Measurements from ENCODE around the genes CENPU and CCDC110.

DNA sequence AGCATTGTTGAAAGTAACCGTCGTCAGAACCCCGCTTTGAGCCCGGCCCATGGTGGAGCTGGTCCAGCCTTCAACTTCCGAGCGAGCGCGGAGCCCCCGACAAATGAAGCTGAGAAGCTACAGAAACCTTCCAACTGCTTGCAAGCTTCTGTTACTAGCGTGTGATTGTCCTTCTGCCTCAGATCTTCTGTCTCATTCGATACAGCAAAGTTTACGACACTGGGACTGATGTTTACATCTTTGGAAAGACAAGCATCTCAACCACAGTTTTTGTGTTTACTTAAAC, 112.0 kb downstream of the STOX2 start:
- RRBS: no CpG with 5 or more reads among the region's 12 CpGs

DNA sequence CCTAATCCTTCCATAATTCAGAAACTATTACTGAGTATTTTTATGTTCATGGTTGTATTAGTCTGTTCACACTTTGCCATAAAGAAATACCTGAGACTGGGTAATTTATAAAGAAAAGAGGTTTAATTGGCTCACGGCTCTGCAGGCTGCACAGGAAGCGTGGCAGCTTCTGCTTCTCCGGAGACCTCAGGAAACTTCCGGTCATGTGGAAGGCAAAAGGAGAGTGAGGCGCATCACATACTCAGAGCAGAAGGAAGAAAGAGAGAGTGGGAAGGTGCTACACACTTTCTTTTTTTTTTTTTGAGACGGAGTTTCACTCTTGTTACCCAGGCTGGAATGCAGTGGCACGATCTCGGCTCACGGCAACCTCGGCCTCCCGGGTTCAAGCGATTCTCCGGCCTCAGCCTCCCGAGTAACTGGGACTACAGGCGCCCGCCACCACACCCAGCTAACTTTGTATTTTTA, 115.8 kb upstream of the ENPP6 start:
- RRBS: no CpG with 5 or more reads among the region's 16 CpGs

DNA sequence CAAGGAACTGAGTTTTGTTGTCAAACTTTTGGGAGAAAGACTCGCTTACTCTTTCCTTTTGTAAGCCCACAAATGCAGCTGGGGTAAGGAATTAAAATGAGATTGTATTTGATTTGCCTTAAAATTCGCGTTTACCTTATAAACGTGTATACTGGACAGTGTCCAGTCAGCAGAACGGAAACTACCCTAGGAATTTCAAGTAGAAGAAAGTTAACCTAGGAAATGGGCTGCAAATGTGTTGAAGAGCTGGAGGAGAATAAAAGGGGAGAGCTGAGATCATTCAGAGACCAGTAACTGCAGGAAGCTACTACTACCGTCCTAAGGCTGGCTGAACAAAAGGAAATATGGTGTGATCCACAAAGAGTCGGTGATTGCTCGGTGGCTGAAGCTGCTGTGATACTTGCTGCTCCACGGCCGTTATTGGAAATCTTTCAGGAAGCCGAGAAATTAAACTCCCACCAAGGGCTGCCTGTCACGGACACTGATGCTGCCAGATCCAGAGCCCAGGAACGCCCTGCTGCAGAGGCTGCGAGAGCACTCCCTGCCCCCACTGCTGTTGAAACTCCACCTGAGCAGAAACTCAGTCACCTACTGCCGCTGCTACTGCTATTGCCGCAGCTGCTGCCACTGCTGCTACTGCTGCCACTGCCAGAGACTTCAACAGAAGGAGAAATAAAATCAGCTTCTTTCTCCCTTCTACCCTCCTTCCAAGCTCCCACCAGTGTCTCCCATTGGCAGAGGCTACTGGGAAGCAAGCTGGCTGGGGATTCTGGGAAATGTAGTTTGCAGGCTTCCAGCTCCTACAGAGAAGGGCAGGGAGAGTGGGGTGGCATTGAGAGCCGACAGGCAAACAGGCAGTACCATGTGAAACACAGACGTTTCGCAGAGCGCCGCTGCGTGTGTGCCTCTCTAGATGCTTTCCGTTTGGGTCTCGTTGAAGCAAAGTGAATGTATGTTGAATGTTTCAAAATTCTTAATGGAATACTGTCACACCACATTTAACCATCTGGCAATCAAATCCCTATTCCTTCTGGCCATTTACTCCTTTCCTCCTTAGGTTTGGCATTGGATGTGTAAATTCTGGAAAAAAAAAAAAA, 125.9 kb upstream of the ENPP6 start:
- RRBS: no CpG with 5 or more reads among the region's 24 CpGs

DNA sequence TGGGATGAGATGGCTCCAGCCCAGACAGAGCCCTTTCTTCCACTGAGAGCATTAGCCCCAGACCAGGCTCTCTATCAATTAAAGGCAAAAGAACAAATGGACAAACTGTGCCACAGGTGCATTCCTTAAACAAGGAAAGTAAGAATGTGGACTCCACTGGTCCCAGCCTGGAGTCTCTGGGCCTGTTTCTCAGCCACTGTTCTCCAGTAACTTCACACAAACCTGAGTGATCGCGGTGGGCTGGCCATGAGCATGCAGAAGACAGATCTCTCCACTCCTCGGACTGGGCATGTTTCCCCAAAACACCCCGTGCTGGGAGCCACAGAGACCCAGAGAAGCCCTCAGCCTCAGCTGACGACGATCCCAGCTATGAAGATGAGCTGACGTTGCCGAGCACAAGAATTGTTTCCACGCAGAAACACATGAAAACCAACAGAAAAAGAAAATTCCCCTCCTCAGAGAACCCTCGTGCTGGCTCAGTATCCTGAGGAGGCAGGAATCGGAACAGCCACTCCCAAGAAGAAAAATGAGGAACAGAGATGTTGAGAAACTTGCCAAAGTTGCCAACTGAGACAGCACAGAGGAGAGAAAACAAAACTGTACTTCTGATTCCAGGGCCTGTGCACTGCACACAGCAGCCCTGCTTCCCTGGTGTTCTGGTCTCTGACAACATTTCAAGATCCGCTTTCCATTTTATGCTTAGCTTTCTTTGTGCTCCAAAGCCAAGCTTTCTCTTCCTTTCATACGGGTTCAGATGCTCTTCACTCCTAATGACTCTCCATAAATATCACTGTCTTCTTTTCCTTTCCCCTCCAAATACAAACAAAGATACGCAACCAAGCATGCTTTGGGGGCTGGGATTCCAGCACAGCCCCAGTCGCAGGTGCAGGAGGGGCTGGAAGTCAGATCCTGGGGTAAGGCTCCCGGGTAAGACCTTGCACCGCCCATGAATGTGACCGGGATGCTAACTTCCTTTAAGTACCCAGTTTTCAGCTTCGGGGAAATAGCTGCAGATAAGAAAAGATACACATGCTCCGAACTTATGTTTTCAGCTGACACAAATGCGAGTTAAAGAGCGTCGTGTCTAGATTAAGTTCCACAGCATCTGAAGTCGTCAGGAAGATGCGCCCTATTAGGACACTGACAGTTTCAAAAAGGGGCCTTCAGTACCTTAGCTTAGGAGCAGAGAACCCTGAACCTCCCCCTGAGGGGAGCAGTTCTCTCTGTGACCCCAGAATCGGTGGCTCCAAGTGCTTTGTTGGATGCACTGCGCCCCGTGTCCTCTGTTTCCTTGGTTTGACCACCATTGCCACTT, 81.3 kb downstream of the IRF2 start:
- RRBS: no CpG with 5 or more reads among the region's 28 CpGs

GRCh38 chr4:184457933-184458748, 16.2 kb downstream of the IRF2 start:
- RRBS: no CpG with 5 or more reads among the region's 7 CpGs

GRCh38 chr4:184680677-184681099, 31.1 kb downstream of the PRIMPOL start:
- RRBS: no CpG with 5 or more reads among the region's 9 CpGs

- RRBS: 1% methylated on average over 22 of the region's 71 CpGs
These were observed at the start of gene CENPU for GRCh38 chr4:184733618-184734663. Gene CENPU (minus strand): TSS chr4:184734096.

DNA sequence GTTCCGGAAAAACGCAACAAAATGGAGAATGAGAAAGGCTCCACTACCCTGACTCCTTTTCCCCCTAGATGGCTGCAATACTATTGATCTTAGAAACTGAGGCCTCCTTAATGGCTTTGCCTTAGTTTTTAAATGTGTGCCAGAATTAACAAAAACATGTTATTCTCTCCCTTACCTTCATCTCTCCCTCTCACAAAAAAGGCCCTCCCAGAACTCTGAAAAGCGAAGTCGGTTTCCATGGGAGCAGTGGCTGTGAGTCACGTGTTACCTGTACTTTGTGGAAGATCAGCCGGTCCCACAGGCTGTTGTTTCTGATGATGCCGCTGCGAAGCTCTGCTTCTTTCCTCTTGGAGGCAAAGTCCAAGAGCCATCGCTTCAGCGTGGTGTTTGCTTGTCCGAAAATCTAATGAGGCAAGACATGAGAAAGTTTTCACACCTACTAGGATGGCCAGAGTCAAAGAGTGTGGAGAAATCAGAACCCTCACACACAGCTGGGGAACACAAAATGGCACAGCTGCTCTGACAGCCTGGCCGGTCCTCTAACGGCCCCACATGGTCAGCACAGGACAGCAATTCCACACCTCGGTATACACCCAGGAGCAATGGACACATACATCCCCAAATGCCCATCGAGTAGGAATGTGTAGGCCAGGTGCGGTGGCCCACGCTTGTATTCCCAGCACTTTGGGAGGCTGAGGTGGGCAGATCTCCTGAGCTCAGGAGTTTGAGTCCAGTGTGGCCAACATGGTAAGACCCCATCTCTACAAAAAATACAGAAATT, 32.6 kb upstream of the CENPU start:
- RRBS: no CpG with 5 or more reads among the region's 17 CpGs

DNA sequence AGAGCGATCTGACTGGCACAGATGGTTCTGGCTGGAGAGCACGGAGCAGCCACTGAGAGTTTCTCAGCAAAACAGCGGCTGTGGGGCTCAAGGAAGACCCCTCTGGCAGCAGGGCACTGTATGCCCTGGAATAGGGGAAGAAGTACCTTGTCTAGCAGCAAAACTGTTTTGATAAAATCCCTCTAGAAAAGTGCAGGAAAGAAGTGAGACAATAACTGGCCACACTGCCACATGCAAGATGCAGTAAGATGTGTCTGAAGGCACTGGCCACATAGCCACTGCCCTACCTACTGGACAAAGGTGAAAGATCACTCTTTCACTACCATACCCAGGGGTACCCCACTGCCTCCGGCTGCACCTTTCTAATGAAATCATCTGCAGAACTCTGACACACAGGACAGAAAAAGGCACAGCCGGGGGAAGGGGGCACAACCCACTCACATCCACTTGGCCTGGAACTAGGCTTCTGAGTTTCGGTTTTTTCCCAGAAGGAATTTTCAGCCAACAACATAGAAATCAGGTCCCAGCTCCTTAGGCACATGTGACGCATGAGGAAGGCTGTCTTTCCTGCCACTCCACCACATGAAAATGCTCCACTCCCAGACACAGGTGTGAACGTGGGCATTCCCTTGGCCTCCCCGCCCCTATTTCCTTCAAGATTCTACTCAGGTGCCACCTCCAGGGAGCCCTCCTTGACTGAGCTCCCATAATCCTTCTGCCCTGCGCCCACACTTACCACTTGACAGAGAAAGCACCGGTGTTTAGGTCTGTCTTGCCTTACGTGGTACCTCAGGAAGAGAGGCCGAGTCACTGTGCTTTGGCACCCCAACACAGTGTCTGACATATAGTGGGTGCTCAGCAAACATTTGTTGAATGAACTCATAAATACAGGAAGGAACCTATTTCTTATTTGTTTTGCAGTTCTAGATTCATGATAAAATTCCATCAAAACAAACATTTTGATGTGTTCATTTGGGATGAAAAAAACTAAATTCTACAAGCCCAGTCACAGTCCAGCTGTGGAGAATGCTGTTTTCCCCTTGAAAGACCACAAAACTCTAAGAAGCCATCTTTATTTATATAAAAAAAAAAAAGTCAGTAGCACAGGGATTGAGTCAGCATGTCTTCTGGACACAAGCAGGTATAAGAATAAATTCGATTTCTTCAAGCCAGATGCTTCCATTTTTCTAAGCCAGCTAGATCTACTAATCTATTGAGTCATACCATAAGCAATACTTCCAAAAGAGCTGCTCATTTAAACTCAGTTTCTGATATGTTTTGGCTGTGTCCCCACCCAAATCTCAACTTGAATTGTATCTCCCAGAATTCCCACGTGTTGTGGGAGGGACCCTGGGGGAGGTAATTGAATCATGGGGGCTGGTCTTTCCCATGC, 44.5 kb upstream of the CENPU start:
- RRBS: no CpG with 5 or more reads among the region's 15 CpGs

GRCh38 chr4:184782698-184783305, 43.0 kb downstream of the ACSL1 start:
- RRBS: no CpG with 5 or more reads among the region's 16 CpGs

DNA sequence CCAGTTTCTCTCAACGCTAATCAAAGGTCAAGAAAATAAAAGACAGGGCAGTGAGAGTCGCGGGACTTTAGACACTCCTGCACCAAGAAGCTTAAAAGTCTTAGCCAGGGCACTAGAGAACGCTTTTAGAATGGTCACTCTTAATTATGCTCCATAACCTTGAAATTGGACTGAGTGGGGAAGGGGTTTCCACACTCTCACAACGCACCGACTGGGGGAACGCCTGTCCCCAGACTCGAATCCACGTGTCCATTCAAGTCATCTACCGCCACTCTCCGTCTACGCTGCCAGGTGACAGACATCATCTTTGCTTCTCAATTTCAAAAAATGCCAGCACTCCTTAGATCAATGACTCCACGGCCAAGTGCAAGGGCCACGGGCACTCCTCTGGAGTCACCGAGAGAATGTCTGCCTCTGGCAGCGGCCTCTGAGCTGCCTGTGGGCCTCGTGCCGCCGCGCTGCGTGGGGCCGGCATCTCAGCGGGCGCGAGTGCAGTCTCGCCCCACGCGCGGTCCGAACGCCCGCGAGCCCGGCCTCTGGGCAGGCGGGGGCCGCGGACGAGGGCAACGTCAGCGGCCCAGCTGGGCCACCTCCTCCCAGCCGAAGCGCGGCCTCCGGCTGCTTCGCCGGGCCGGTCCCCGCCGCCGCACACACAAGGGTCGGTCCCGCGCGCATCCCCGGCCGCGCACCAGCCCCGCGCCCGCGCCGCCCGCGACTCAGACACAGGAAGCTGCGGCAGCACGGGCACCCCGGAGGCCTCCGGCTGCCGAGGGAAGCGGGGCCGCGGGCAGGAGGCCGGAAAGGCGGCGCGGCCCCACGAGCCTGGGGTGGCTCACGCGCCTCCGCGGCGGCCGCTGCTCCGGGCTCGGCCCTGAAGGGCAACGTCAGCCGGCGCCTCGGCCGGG, 558 bp downstream of the ACSL1 start:
- RRBS: 2% methylated on average over 59 of the region's 90 CpGs

DNA sequence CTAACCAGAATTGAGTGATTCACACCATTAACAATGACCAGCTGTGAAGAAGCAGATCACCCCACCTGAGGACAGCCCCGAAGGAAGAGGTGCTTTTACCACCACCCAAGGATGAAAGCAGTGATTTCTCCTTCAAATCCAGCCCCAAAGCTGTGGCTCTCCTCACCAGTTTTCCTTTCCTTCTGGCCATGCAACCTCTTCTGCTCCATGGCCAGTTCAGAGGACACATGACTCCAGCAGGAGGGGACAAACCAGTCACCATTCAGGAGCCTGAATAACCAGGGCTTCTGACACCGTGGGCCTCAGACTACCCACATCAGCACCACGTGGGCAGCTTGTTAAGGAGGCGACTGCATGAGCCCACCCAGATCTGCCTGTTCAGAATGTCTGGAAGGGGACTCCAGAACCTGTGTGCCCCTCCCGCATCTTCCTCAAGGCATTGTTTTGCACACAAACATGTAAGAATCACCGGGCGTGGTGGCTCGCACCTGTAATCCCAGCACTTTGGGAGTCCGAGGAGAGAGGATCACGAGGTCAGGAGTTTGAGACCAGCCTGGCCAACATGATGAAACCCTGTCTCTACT, 21.1 kb upstream of the ACSL1 start:
- RRBS: no CpG with 5 or more reads among the region's 10 CpGs

DNA sequence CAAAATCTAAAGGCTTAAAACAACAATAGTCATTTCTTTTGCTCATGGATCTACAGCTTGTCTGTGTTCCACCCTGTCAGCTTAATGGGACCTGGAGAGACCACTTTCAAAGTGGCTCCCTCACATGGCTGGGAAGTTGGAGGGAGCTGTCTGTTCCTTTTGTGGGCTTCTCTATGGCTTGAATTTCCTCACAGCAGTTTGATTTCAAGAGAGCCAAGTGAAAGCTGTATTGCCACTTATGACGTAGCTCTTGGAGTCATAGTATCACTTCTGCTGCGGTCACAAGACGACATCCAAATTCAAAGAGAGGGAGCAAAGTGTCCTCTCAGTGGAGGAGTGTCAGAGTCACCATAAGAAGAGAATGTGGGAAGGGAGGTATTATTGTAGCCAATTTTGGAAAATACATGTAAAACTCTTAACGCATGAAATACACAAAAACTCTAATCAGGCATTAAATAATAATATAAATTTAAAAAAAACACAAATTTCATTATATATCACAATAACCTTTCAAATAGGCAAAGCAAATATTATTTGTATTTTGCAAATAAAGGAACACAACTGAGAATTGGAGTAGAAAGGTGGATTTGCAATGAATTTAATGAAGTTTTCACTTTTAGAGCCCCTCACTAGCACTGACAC, 22.9 kb upstream of the ACSL1 start:
- RRBS: no CpG with 5 or more reads among the region's 4 CpGs

DNA sequence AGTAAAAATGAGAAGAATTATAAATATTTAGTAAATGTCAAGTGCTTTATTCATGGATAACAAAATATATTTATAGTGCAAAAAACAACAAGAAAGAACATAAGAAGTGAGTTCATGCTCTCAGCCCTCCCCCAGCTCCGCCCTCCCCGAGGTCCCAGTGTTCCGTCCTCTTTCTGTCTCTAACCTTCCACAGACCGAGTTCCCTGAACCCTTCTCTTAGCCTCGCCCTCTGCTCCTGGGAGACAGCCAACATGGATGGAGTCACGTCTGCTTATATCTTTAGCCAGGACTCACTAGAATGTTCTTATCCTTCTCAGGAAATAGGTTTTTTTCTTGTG, 40.1 kb upstream of the HELT start:
- RRBS: no CpG with 5 or more reads among the region's 6 CpGs

GRCh38 chr4:185005026-185005570, 13.2 kb upstream of the HELT start:
- RRBS: no CpG with 5 or more reads among the region's 23 CpGs

DNA sequence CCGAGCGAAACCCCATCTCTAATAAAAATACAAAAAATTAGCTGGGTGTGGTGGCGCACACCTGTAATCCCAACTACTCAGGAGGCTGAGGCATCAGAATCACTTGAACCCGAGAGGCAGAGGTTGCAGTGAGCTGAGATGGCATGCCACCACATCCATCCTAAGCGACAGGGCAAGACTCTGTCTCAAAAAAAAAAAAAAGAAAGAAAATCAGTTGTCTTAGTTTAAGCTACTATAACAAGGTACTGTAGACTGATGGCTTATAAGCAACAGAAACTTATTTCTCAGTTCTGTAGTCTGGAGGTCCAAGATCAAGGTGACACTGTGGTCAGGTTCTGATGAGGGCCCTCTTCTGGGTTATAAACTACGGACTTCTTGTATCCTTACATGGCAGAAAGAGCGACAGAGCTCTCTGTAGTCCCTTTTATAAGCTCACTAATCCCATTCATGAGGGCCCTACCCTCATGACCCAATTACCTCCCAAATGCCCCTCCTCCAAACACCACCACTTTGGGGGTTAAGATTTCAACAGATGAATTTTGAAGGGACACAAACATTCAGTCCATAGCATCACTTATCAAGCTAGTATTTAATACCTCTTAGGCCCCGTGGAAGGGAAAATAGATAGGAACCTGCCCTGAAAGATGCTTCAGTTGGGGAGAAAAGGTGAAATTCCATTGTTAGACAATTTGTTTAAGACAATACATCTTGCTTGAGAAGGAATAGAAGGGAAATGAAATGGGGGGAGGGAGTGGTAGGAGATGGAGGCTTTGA, 4.9 kb downstream of the SLC25A4 start:
- RRBS: no CpG with 5 or more reads among the region's 8 CpGs

DNA sequence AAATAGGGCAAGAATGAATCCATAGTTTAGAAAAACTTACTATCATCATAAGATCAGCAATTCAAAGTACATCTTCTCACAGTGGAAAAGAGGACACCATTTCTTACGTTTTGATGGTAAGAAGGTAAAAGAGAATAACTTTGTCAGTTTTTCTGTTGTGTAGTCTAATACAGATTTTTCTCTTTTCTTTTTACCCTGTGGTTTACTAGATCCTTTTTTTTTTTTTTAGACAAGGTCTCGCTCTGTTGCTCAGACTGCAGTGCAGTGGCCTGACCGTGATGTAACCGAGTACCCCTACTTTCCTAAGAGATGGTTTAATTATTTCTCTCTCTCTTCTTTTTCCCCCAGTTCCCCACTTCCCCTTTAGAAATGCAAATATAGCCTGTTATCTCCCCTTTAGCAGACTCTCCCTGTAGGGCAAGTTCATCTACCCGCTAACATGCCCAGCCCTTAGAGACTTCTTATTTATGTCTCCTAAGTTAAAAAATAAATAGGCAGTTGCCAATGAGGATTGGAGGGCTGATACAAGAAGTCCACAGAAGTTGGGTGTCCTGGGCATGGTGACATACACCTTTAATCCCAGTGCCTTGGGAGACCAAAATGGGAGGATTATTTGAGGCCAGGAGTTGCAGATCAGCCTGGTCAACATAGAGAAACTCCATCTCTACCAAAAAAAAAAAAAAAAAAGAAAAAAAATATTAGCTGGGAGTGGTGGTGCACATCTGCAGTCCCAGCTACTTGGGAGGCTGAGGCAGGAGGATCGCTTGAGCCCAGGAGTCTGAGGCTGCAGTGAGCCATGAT, 4.5 kb downstream of the SNX25 start:
- RRBS: no CpG with 5 or more reads among the region's 6 CpGs

- RRBS: no CpG with 5 or more reads among the region's 7 CpGs
These were observed 63.2 kb downstream of the LRP2BP start for GRCh38 chr4:185332204-185333229.

DNA sequence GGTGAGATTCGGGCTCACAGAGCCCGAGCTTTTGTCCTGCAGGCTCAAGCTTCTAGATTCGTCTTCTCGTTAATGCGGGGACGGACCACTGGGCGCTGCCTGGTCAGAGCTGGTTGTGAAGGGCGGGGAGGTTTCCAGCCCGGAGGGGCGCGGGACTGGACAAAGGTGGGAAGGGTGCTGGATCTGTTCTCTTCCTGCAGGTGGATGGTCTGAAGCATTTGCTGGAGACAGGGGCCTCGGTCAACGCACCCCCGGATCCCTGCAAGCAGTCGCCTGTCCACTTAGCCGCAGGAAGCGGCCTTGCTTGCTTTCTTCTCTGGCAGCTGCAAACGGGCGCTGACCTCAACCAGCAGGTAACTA, 289 bp downstream of the ANKRD37 start:
- RRBS: 2% methylated on average over 6 of the region's 19 CpGs

GRCh38 chr4:185471192-185472300, at the start of gene CCDC110:
Gene CCDC110 (minus strand): TSS chr4:185471733.
- RRBS: 1% methylated on average over 41 of the region's 102 CpGs

Data from hTERT-HM (cell line).